ENCODE measurements around the genes KTI12, TXNDC12 and BTF3L4.

DNA sequence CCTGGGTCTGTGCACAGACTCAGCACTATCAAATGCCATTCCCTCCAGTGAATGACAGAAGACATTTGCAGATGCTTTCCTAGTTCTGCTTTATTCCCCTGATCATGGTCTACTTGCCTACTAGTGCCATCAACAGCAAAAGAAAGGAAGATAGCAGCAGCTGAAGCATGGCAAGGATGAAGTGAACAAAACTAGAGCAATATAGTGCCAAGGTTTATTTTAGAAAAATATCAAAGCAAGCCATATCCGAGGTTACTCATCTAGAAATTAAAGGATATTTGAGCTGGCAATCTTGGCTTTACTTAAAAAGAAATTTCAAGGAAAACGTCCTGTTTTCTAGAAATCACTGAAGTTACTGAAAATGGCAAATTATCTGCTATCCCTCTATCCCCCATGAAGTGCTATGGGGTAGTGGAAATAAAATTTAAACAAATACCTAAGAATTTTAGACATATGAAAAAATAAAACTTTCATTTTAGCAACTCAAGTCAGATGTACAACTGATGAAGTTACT is 85.9 kb upstream of the TTC39A start:
- RRBS = no CpG with 5 or more reads among the region's 2 CpGs

GRCh38 chr1:51517797-51519007 is 864 bp downstream of the EPS15 start:
- RRBS = 1% methylated on average over 17 of the region's 73 CpGs

GRCh38 chr1:51617222-51618211 is 625 bp downstream of the OSBPL9 start:
- RRBS = 5% methylated on average over 4 of the region's 42 CpGs

- RRBS = no CpG with 5 or more reads among the region's 1 CpG
Measured at GRCh38 chr1:51621644-51622198, 4.8 kb downstream of the OSBPL9 start.

GRCh38 chr1:51729729-51730556 is 113.1 kb downstream of the OSBPL9 start:
- RRBS = 1% methylated on average over 22 of the region's 39 CpGs

DNA sequence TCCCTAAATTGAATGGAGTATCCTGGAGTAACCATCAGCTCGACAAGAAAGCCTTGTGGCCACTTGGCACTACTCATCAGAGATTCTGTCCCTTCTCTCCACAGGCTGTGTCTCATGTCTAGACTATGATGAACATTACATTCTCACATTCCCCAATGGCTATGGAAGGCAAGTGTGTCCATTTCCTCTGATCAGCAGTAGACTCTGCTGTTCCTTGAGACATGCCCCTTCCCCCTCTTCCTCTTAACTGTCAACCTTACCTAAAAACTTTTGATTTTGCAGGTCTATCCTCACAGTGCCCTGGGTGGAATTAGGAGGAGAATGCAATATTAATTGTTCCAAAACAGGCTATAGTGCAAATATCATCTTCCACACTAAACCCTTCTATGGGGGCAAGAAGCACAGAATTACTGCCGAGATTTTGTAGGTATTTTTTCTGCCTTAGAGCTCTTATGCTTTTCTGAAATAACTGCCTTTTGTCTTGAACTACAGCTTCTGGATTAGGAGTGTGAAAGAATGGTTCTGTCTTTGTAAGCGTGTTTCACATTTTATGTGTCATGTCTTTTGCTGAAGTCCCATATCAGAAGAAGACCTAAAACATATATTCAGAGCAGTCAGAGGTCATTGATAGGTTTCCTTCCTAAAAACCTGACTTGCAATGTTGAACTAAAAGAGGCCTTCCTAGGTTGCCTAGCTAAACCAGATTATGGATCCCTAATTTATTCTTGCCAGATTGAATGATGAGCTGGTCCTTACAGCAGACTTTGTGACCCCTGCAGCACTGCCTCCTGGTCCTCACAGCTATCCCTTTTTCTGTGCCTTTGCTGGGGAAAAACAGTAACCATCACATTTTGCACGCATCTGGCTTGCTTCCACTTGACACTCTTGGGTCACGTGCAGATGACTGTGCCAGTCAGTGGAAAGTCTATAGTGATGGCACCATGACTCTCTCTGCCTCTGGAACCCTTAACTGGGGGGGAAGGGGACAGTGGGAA is 94.1 kb downstream of the NRDC start:
- RRBS = no CpG with 5 or more reads among the region's 5 CpGs

DNA sequence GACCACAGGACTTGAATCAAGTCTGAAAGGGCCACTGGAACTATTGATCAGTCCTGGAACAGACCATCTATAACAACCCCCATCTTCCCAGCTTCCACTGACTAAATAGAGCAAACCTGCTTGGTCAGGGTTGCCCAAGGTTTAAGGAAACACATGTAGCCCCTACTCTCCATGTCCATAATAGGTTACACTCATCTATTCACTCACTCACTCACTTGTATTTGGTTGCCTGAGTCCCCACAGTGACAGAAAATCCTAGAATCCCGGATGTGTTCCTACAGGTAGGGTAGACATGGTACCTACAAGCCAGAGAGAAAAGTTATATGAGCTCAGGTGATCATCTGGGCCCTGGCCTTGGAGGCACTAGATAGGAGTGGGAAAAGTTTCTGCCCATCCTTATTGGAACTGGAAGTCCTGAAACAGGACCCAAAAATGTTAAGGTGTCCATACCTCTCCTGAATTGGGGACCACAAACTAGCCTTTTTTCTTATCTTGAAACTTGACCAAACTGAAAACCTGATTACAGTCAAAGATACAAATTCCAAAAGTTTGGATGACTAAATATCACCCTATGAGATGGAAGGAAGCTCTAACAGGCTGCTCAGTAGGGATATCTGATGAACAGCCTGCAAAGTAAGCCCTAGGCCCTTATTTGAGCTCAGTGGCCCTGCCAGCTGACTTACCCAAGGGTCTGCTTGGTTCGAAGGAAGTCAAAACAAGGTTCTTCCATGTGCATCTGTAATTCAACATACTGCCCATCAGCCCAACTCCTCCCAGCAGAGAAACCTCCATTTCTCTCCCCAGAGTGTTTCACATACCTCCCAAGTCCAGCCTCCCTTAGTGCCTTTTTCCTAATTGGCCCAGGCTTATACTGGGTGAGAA is 86.9 kb downstream of the NRDC start:
- RRBS = no CpG with 5 or more reads among the region's 2 CpGs

DNA sequence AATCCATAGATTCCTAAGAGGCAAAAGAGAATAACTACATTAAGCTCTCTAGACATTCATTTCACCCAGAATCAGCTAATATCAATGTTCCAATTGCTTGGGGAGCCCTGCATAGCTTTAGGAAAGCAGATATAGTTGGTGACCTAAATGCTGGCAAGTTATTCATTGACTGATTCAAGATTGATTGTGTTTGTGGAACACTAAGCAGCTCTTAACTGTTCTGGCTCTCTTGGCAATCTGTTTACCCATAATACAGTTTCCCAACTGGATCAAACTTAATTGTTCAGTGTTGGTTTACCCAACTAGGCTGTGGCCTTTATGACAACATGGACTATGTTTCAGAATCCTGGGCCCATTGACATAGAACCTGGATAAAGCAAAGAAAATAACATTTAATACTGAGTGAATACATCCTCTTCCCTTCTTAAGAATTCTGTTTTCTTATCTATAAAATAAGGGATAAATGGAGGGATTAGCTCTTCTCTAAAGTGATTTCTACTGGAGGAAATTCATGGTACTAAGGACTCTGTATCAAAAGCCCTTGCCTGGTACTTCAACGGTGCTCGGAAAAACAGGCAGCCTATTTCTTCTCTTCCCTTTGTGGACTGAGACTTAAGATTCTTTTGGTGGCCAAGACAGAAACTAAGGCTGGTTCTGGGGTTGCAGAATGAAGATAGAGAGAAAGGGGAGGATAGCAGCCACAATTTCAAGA is 83.5 kb downstream of the NRDC start:
- RRBS = no CpG with 5 or more reads among the region's 2 CpGs

DNA sequence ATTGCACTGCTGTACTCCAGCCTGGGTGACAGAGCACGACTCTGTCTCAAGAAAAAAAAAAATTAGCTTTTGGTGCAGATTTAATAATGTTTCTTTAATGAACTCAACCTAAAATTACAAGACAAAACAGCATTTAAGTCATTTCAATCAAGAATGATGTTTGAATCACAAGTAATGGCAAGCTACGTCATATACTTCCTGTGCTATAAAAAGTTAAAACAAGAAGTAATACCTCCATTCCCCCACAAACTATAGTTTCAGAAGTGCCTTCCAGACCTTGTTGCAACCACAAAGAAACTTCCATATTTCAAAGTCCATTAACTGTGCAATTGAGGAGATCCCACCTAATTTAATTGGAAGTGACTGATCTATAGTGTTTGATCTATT is 15.2 kb downstream of the NRDC start:
- RRBS = no CpG with 5 or more reads among the region's 2 CpGs

GRCh38 chr1:52033651-52034072 is at the start of gene KTI12:
TSS of gene KTI12 (minus strand) at chr1:52033810.
- RRBS = under 1% methylated on average over 9 of the region's 29 CpGs

DNA sequence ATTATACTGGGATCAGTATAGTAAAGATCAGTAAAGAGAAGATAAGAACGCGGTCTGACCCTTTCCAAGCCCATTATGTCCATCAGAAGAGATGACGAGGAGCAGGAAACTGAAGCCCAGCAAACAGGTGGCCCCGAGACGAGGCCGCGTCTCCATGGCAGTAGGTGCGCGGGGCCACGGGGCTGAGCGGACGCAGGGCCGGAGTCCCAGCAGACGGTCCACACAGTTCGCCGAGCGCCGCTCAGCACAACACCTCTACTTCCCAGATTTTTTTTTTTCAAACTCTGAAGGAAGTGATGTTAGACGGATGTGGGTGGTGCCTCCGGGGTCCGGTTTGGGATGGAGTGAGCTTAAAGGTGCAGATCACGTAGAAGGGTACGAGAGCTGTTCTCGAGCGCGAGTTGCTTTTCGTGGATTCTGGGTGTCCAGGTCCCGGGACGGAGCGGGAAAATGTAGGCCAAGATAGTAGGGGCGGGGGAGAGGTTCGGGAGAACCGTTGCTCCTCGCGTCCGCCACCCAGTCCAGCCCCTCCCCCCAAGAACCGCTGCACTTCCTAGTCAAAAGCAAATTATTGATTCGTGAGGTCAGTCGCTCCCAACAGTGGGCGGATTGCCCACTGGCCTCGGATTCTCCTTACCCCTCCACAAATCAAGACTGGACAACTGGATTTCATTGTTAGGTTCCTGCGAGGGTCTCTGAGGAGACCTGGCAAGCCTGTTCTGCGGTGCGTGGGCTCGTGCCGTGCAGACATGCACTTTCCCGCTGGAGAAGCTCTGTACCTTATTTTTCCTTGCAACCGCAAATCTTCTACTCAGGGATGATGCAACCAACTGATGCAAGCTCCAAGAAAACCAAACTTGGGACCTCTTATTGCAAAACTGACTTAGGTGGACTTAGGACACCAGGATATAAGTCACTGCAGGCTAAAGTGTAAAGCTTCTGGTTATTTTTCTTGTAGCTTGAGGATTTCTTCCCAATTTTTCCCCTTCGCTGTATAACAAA is at the start of gene TXNDC12:
TXNDC12 (minus strand) TSS at position 251 of the 1,002 bp plus-strand sequence.
- RRBS = 1% methylated on average over 5 of the region's 49 CpGs

- RRBS = no CpG with 5 or more reads among the region's 59 CpGs
Measured at GRCh38 chr1:52055943-52056641, at the start of gene BTF3L4. TSS of gene BTF3L4 (plus strand) at chr1:52056295.

DNA sequence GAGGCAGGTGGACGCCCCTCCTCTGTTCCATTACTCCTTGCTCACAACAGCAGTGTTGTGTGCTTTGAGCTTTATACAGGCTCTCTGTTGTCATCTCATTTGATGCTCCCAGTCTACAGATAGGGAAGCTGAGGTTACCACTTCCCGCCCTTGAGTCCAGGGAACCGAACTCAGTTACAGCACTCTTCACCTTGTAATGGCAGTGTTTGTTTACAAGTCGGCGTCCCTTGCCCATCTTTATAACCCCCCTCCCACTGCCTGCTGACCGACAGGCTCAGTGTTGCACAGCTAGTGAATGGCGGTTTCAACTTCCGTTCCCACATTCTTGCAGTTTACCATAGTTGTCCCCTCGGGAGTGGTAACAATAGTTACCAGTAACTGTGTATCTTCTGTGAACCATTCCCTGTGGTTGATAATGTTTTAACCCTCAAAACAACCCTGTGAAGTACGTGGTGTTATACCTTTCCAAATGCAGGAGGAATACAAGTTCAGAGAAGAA is 596 bp downstream of the BTF3L4 start:
- RRBS = no CpG with 5 or more reads among the region's 10 CpGs

DNA sequence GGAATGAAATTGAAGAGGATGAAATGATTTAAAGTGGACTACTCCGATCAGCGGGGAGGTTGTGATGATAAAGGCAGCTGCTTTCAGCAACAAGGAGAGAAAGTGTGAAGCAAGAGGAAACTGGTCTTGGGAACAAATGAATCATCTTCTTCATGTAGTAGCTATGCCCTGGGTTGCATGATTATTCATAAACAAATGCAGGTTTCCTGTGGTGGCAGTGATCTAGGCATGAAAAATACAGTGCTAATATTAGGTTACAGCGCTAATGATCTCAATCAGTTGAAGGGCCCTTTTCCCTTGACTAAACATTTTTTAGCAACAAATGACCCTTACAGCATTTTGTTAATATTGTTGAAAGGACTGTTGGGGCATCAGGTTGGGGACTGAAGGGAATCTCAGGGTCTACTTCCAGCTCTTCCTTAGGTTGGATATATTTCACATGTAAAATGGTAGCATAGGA is 2.0 kb upstream of the ZFYVE9 start:
- RRBS = no CpG with 5 or more reads among the region's 3 CpGs

DNA sequence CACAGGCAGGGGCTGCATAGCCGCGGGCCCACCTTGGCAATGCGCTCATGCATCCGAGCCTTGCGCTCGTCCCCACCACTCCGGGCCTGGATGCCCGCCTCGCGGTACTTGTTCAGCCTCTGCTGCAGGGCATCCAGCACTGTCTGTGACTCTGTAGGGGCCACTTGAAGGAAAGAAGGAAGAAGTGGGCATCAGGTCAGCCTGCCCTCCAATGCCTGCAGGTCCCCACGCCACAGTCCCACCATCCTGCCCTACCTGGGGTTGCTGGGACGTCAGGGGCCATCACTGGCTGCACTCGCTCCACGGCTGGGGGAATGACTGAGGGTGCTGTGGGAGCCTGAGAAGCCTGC is 7.0 kb downstream of the CC2D1B start:
- RRBS = no CpG with 5 or more reads among the region's 14 CpGs

- RRBS = no CpG with 5 or more reads among the region's 6 CpGs
Measured at GRCh38 chr1:52925315-52926115, 1.6 kb upstream of the SCP2 start.

GRCh38 chr1:53081780-53082258 is 19.8 kb downstream of the PODN start:
- RRBS = 86% methylated on average over 2 of the region's 10 CpGs

- RRBS = 96% methylated on average over 7 of the region's 32 CpGs
Measured at GRCh38 chr1:53090420-53091287, 28.6 kb downstream of the PODN start.

- RRBS = no CpG with 5 or more reads among the region's 9 CpGs
Measured at GRCh38 chr1:53195329-53196039, 1.1 kb upstream of the CPT2 start.

Data from CMK (cell line).